Neural progenitor cell (in vitro differentiated cells): ENCODE data around the genes CNN1 and ZNF799.

DNA sequence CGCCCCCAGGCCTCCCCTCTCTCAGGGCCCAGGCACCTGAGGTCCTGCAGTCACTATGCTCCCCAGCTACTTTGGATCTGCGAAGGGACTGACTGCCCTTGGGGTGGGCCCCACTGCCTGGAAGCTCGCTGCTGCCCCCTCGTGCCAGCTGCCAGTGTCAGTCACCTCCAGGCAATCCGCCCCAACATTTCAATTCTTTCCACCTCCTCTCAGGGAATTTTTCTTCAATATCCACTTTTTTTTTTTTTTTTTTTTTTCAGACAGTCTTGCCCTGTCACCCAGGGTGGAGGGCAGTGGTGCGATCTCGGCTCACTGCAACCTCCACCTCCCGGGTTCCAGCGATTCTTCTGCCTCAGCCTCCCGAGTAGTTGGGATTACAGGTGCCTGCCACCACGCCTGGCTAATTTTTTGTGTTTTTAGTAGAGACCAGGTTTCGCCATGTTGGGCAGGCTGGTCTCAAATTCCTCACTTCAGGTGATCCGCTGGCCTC, 9.3 kb upstream of the ILF3 start:
- RAMPAGE, long total RNA, result no peak

GRCh38 chr19:10748471-10749646, 31.0 kb downstream of the DNM2 start:
- RAMPAGE, long total RNA, result no peak

GRCh38 chr19:10820601-10821060, 15.4 kb downstream of the TMED1 start:
- RAMPAGE, long total RNA, result no peak

DNA sequence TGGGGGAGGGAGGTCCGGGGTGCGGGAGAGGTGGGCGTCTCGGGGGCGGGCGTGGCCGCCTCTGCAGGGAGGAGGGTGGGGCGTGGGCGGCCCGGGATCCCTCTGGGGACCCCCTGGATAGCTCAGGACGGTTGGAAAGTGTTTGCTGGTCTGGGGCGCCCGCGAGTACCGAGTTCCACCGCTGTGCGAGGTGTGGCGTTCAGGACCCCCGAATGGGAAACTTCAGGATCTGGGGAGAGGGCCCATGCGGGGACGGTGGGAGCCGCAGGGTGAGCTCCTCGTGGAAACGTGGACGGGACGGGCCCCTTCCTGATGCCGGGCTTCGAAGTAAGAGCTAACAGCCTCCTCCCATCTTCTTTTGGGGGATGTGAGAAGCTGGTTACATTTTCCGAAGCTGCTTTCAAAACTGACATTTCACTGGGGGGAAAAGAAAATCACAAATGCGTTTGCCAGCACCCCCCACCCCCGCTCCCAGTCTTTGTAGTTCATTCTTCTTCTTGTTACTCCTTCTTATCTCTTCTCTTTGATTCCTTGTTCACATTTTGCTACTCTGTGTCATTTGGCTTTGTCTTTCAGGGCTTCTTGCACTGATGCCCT, 1.0 kb downstream of the CARM1 start:
- RAMPAGE, long total RNA, result no peak

DNA sequence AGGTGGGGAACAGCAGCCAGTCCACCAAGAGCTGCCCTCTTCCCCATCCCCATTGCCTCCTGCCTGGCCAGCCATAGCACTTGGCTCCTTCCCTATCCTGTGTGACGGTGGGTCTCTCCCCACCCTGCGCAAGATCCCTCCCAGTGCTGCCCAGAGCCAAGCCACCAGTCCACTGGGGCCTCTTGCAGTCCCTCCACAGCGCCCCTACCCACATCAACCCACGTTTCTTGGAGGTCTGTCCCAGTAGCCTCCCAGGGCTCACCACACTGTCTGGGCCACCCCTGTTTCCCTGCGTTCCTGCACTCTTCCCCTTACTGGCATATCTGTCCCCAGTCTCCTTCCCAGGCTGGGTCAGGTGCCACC, 25.0 kb downstream of the CARM1 start:
- RAMPAGE, long total RNA, result no peak

GRCh38 chr19:11033851-11034388, 55.3 kb upstream of the LDLR start:
- RAMPAGE, long total RNA, result no peak

- RAMPAGE, long total RNA, result no peak
Measured at GRCh38 chr19:11034906-11035345, 54.3 kb upstream of the LDLR start.

GRCh38 chr19:11083829-11084352, 5.4 kb upstream of the LDLR start:
- RAMPAGE, long total RNA, result no peak

- RAMPAGE, long total RNA, result no peak
Measured at GRCh38 chr19:11095932-11097007, 7.0 kb downstream of the LDLR start.

- RAMPAGE, long total RNA, result no peak
Measured at GRCh38 chr19:11137350-11138406, 17.9 kb downstream of the SPC24 start.

GRCh38 chr19:11247304-11247888, 8.0 kb downstream of the ANGPTL8 start:
- RAMPAGE, long total RNA, result no peak

DNA sequence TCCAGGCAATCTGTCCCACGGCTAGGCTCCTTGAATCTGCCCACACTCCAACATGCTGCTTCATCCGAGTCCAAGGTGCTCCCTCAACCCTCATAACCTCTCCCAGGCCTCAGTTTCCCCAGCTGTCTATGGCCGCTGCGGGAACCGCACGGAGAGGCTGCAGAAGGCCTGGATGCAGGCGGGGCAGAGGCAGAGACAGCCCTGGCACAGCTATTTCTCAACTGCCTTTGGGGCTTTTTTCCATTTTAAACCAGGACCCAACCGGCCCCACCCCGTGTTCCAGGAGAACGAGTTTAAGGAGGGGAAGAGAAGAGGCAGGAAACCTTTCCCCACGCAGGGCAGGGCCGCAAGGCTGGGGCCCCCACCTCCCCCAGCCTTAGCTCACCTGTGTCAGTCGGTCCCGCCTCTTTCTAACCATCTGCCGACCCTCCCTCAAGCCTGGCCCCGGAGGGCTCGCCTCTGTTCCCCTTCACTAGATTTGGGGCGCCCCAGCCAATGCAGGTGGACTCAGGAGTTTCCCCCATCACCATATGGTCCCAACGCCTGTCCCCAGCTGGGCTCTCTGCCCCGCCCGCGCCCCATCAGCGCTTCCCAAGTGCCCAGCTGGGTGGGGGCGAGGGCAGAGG, 571 bp downstream of the RAB3D start:
- RAMPAGE, long total RNA, result no peak

DNA sequence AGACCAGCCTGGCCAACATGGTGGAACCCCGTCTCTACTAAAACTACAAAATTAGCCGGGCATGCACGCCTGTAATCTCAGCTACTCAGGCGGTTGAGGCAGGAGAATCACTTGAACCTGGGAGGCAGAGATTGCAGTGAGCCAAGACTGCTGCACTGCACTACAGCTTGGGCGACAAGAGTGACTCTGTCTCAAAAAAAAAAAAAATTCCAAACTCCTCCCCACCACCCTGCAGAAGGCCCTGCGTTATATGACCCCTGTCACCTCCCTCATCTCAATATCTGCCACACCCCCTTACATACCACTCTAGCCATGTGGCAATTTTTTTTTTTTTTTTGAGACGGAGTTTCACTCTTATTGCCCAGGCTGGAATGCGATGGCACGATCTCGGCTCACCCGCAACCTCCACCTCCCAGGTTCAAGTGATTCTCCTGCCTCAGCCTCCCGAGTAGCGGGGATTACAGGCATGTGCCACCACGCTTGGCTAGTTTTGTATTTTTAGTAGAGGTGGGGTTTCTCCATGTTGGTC, 4.7 kb downstream of the EPOR start:
- RAMPAGE, long total RNA, result no peak

DNA sequence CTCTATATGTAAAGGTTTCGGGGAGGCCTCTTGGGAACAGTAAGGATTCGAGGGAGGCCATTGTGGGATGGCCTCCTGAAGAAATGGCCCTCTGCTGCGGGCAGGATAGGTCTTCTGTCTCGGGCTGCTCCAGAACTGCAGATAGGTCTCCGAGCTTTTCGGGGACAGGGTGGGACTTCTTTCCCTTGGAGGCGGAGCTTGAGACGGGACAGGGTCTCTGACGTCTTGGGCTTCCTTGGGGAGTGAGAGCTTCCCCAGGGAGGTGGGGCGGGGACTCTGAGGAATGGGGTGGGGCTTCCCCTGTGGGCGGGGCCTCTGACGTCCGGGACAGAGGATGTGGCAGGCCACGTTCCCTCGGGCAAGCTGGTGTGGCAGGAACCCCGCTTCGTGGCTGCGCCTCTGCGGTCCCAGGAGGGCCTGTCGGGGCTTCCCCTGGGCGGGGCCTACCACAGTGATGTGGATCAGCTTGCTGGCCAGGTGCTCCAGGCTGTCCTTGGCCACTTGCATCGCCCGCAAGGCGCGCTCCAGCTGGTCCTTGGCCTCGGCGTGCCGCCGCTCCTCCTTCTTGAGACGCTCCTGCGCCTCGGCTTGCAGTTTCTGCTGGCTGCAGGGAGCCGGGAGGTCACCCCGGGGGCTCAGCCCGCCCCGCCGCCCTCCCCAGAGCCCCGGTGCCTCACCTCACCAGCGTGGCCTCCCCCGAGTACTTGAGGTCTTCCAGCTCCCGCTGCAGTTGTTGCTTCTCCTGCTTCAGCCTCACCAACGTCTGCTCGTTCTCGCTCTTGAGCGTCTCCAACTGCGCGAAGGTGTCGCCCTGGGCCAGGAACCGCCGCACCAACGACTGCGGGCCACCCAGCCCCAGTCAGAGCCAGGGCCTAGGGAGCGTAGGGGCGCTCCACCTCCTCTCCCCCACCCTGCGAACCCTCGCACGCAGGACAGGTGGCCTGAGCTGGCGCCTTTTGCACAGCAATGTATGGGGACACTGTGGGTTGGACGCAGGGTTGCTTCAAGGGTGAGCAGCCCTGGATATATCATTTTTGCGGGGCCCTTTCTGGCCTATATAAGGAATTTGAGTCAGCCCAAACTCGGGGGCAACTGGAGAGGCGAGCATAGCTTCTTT, 3.3 kb upstream of the RGL3 start:
- RAMPAGE, long total RNA, result no peak

- RAMPAGE, long total RNA, result no peak
Measured at GRCh38 chr19:11538267-11539182, at the start of gene CNN1. TSS of gene CNN1 (plus strand) at chr19:11538851.

DNA sequence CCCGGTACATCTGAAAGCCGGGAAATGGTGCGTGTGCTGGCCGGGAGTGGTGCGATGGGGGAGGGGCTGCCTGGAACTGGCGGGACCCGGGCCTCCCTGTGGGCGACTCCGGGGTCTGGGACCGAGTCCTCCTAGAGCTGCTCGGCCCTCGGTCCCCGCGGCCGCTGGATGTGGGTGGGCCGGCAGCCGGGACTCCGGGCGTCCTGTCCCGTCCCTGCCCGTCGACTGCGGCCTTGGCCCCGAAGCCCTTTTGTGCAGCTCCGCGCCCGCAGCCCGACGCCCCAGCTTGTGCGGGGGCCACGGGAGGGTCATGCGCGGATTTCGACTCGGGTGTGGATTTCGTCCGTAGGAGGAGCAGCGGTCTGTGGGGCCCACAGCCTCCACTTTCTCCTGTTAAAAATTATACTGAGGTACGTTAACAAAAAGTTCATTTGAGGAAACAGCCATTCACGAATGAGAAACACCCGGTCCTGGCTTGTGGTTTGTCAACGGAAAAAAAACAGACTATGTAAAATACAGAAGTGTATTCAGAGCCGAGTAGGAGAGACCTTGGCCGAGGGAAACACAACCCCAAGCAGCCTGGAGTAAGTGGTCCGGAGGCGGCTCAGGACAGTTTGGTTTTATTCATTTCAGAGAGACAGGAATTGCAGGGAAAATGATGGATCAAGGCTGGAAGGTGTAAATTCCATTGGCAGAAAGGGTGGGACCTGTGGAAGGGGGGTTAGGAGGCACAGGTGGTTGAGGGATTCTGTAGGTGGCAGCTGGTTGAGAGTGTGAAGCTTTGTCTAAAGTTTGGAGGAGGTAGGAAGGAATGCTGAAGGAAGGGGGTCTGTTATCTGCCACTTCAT, 602 bp downstream of the ZNF439 start:
- RAMPAGE, long total RNA, result no peak

GRCh38 chr19:11856268-11857094, 8.0 kb downstream of the ZNF439 start:
- RAMPAGE, long total RNA, result no peak

- RAMPAGE, long total RNA, result no peak
Measured at GRCh38 chr19:12185380-12186000, 22.6 kb downstream of the ZNF136 start.

DNA sequence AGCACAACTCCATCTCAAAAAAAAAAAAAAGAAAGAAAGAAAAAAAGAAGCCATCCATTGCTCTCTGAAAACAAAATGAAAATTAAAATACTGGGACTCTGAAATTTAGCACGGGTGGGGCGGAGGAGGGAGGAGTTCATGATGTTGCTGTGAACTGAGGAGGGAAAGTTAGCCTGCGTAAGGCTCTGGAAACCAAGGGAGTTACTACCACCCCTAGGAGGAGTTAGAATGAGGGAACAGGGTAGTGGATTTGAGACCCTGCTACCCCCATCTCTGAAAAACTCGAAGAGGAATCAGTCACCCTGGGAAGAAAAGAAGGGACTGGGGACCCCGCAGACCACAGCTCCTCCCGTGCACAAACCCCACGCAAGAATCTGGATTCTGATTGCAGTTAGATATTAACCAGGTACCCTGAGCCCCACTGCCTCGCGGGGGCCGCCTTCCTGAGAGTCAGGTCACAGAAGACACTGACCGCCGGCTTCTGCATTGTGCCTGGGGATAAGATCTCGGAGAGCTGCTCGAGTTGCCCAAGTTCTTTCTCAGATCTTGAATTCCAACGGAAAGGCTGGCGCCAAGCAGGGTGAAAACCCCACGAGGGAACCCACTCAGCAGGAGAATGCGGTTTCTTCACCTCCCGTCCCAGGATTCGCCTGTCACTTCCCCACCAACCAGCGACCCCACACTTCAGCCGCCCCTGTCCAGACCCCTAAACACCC, 933 bp downstream of the ZNF442 start:
- RAMPAGE, long total RNA, result no peak

- RAMPAGE, long total RNA, result no peak
Measured at GRCh38 chr19:12400935-12401665, at the start of gene ZNF799. TSS of gene ZNF799 (minus strand) at chr19:12401271.